Umbilical cord (tissue), 2 donors: ENCODE measurements around the genes NR2E3, SENP8 and ADPGK.

DNA sequence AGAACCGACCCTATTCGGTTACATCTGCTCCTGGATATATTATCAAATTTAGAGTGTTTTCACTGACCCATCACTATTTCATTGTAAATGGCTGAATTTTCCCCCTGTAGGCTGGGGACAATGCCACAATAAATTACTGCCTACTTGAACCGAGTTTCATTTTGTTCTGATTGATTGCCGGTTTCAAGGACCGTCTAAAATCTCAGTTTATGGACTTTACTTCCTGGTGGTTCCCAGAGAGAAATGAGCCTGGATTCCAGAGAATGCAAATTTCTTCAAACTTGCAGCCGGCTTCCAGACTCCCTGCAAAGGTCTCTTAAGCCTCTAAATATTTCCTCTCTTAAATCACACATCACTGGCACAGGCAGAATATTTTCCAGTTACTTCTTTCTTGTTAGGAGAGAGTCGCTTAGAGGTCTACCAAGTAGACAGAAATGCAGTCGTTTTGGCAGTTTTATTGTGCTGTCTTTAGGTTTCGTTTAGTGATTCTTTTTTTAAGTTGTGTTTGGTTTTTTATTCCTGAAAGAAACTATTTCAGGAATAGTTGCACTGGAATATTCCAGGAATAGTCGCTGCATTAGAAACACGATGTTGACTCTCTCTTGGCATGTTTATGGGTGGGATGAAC lies 284.2 kb upstream of the NR2E3 start:
- RAMPAGE, long total RNA, result no peak

- RAMPAGE, long total RNA, result no peak
These were observed 119.9 kb upstream of the NR2E3 start for GRCh38 chr15:71690327-71691017.

DNA sequence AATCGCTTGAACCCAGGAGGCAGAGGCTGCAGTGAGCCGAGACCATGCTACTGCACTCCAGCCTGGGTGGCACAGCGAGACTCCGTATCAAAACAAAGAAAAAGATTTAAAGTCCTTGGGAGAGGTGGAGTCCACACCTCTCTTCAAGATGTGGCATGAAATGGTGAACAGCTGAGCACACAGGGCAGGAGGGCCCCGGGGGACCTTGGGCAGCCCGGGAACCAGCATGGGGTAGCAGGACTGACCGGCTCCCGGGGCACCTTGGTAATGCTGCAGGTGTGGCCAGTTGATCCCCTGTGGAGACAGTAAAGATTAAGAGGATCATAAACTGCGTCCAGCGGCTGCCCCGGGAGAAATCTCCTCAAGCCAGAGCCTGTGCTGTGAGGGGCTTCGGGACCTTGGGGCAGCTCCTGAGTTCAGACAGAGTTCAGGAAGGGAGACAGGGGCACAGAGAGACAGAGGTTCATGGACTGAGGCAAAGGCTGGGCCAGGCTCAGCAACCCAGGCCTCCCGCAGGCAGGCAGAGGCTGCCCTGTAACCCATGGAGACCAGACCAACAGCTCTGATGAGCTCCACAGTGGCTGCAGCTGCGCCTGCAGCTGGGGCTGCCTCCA lies at the start of gene NR2E3:
Gene NR2E3 (plus strand): TSS at position 352 of the 614 bp plus-strand sequence.
- RAMPAGE, long total RNA, result no peak

DNA sequence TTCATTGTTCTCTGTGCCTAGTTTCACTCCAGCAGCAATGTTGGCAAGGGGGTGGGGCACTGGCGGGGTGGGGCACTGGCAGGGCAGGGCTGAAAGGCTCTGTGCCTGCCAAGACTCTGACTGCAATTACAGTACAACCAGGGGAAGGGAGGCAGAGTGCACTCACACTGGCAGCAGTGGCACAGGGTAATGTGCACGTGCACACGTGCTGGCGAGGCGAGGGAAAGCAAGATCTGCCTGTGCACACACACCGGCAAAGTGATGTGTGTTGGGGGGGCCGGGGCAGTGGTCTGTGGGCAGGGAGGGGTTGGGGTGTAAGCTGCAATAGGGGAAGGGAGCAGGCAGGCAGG lies 31.6 kb downstream of the MYO9A start:
- RAMPAGE, long total RNA, result no peak

- RAMPAGE, long total RNA, result no peak
These were observed 10.3 kb downstream of the MYO9A start for GRCh38 chr15:72107675-72108076.

GRCh38 chr15:72117035-72117678 lies 793 bp downstream of the MYO9A start:
- RAMPAGE, long total RNA, result no peak

DNA sequence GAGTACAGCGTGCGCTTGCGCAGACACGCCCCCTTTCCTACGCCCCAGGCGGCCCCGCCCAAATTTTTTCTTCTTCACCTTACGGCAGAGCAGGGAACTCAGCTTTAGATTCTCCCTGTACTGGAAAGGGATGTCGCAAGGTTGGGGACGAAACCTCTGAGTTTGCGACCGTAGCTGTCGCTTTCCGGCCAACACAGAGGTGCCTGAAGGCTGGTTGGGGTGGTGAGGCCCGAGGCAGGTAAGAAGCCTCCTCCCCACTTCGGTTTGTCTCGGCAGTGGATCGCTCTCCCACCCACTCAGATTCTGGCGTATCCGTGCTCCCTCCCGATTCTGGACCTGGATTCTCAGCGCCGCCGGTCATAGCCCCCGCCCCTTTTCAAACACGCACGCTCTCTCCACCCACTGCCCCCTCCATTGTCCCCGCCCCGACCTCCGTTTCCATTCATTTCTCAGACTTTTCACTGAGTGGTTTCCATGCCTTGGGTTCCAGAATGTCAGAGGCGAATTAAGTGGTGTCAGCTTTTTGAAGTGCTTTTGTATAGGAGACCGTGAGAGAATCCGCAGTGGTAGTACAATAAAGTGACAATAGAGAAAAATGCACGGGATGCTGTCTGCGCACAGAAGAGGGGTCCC lies at the start of gene SENP8:
Gene SENP8 (plus strand): TSS at position 177 of the 633 bp plus-strand sequence.
- RAMPAGE, long total RNA, result start-site peak on the plus strand centred at position 175 of the sequence, 33 bp wide, 20 and 12 reads in 2 replicates

GRCh38 chr15:72155620-72156409 lies 37.6 kb downstream of the SENP8 start:
- RAMPAGE, long total RNA, result no peak

GRCh38 chr15:72368861-72369339 lies 6.9 kb downstream of the HEXA start:
- RAMPAGE, long total RNA, result no peak

GRCh38 chr15:72476140-72476690 lies 2.1 kb downstream of the ARIH1 start:
- RAMPAGE, long total RNA, result no peak

DNA sequence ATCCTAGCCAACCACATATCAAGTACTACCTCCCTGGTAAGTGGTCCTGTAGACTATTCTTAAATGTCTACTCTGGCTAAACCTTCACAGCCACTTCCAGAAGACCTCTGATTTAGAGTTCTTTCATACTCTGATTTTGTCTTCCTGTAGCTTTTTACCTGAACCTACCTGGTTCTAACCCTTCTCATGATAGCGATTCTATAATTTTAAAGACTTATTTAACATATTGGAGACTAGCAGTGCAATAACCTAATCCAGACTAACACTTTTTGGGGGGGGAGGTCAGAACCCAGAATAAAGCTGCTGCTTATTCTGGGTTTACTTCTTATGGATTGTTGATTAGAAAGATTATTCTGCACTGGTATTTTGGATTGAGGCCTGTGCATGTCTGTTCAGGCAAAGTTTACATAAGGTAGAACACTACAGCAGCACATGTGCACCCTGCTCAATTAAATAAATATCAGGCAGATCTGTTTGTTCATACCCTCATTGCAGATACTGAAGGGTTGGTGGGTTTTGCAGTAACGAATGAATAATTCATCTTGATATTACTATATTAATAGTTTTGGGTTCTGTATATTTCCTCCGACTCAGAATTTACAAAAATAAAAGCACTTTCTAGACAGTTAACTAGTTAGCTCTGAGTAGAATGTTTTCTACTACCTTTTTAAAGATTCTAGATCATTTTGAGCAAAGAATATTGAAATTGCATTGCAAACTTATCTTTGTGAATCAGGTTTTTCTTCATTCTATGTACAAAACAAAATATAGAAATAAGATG lies 19.1 kb downstream of the ARIH1 start:
- RAMPAGE, long total RNA, result no peak

DNA sequence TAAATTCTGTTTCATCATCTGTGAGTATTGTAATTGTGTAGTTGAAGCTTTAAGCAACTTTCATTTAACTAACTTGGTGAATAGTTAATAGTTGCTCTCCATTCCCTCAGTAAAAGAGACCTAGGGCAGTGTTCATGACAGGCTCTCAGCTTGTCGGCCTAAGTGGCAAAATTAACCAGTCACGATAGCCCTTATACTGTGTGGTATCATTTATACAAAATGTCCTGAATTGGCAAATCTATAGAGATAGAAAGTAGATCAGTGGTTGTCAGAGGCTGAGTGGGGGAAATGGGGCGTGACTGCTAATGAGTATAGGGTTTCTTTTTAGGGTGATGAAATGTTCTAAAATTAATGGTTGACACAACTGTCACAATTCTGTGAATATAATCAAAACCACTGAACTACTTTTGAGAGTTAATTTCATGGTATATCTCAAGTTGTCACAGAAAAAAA lies 20.8 kb downstream of the ARIH1 start:
- RAMPAGE, long total RNA, result no peak

DNA sequence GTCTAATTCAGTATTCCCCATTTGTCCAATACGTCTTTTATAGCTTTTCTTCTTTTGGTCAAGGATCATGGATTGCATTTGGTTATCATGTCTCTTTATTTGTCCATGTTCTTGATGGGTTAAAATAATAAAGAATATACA lies 21.1 kb downstream of the ARIH1 start:
- RAMPAGE, long total RNA, result no peak

DNA sequence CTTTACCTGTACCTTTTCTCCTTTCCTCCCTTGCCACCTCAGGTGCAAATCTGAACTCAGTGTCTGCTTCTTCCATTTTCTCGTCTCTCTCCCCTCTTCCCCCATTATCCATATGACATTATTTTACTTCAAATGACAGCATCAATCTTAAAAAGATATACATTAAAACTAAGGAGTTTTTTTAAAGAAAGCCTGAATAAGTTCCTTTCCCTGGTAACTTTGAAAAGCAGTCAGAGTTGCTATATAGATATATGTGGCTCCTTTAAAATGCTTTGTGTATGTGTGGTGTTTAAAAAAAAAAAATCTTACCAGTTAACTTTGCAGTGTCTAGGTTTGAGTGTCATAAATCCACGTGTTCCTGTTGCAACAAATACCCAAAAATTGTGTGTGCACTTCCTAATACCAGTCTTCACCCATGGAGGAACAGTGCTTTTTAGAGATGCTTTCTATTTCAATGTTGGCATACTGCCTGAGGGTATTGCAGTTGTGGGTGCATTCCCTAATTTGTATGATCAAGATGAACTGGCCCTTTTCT lies 69.2 kb upstream of the GOLGA6B start:
- RAMPAGE, long total RNA, result no peak

- RAMPAGE, long total RNA, result no peak
These were observed 445 bp downstream of the HIGD2B start for GRCh38 chr15:72685502-72685972.

DNA sequence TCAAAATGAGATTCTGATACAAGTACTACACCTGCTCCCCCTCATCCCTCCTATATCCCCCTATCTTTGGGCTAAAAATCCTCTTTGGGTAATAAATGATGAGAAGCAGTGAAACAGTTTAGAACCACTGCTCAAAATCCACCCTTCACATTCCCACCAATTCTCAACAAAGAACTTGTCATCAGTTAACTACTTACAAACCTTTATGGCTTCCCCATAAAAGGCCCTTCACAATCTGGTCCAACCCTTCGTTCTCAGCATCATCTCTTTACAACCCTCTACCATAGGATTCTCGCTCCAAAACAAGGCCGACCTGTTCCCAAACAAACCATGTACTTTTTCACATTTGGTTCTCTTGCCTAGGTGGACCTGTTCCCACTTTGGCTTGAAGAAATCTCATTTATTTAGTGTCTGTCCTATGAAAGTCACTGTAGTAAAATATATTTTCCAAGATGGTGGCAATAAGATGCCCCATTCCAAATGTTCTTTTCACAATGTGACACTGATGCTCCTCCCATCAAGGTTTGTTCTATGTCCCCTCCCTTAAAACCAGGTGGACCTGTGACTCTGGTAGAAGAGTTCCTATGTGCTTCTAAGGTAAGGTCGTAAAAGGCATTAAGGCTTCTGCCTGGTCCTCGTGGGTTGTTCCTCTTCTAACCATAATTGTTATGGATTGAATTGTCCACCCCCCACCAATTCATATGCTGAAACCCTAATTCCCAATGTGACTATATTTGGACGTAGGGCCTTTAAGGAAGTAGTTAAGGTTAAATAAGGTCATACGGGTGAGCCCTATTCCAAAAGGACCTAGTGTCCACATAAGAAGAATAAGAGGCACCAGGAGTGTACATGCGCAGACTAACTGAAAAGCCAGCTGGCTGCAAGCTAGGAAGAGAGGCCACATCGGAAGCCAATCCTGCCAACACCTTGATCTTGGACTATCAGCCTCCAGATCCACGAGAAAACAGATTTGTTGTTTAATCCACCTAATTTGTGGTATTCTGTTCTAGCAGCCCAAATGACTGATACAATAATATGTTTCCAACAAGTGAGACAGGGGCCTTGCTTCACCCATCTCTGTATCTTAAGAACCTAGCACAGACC lies 2.1 kb downstream of the ADPGK start:
- RAMPAGE, long total RNA, result no peak

- RAMPAGE, long total RNA, result no peak
These were observed at the start of gene ADPGK for GRCh38 chr15:72783410-72784235. TSS of gene ADPGK (minus strand) at chr15:72783758.

GRCh38 chr15:72784236-72784761 lies 741 bp upstream of the ADPGK start:
- RAMPAGE, long total RNA, result no peak

GRCh38 chr15:73571326-73571789 lies 61.8 kb downstream of the NPTN start:
- RAMPAGE, long total RNA, result no peak

- RAMPAGE, long total RNA, result no peak
These were observed 55.2 kb downstream of the NPTN start for GRCh38 chr15:73578044-73578432.